Penis (tissue), 1 donor: ENCODE measurements around a stretch of chr2.

DNA sequence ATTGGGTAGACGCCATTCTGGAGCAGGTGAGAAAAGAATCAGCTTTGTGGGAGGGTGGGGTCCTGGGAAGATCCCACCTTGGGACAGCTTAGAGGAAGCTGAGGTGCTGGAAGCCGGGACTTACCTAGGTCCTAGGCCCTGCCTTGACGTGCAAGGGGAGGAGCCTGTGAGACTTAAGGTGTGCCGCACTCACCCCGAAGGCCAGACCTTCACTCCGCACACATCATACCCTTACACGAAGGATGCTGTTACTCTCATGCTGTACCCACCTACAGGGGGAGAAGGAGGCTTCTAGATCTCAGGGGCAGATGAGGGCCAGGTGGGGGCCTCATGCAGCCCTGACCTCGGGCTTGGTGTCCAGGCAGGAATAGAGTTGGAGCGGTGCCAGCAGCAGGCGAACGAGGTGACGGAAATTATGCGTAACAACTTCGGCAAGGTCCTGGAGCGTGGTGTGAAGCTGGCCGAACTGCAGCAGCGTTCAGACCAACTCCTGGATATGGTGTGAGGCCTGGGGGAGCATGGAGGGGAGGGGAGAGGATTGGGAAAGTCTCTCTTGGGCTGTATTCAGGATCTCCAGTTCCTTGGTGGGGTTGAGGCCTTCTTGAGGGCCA is 4.1 kb upstream of the RNF181 start:
- PRO-cap: no peak

- PRO-cap: no peak
These were observed 4.7 kb downstream of the SFTPB start for GRCh38 chr2:85663219-85663872.

DNA sequence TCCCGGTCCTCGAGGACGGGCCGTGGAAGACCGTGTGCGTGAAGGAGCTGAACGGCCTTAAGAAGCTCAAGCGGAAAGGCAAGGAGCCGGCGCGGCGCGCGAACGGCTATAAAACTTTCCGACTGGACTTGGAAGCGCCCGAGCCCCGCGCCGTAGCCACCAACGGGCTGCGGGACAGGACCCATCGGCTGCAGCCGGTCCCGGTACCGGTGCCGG is 317 bp downstream of the ATOH8 start:
- PRO-cap: no peak

DNA sequence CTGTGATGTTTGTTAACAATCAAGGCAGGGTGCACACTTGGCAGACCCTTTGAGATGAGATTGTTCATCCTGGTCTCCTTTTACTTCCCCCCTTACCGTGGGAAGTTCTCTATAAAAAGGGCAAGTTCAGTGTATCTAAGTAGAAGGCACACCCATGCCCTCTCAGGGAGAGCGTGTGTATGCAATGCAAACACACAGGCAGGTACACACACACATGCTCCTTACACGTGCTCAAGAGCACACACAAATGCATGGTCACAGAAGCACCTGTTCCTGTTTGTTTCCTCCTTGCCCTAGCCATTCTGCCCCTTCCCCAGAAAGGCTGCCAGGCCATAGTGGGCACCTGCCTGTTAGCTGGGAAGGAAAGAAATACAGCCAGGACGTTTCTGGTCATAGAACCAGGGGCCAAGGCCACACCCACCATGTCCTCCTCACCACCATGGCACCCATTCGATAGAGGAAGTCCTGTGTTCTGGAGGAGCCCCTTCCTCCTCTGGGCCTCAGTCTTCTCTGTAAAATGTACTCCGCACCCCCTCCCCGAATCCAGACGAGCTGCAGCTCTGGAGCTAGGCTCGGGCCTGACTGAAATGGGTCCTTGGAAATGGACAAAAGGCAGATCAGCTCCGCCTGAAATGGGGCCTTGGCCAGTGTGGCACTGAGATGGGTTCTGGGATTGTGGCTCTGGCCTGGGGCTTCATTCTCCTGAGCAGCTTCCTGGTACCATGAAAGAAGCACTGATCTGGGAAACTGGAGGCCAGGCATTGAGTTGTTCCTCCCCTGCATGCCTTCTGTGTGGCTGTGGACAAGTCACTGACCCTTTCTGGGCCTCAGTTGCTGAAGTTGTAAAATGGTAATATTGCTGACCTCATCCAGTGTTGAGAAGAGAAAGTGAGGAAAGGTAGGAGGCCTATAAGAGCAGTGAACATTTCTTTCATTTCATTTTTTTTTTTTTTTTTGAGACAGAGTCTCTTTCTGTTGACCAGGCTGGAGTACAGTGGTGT is 3.4 kb downstream of the ATOH8 start:
- PRO-cap: no peak

- PRO-cap: no peak
These were observed 61.4 kb downstream of the ST3GAL5 start for GRCh38 chr2:85827504-85827776.

GRCh38 chr2:85887430-85888198 is 1.2 kb downstream of the ST3GAL5 start:
- PRO-cap: no peak

DNA sequence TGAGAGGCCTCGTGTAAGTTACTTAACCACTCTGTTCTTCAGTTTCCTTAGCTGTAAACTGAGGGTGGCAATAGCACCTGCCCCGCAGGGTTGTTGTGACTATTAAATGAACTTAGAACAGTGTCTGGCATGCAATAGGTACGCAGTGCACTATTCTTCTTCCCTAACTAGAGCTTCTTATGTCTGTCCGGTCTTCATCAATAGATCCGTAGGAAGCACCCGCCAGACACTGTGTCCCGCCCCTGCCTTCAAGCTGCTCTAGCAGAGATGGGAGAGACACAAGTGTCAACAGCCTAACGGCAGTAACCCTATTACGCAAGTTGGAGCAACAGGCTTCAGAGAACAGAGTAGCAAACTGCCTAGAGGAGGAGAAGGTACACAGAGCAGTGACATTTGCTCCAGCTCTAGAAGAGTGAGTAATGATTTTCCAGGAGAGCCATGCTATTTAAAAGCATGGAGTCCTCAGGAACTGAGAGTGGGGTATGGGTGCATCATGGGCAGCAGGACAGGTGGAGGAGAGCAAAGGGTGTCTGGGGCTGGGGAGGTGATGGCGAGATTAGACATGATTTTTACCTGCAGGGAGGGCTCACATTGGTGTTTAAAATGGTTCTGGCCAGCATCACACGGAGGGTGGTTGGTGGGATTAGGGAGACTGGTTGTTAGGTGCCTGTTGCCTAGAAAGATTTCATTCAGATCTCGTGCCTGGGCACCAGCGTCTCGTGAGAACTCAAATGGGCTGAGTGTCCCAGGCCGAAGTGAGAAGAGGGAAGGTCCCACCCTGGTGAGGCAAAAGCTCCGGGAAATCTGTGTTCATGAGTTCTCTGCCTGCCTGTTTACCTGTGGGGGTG is 63.0 kb upstream of the ST3GAL5 start:
- PRO-cap: no peak

GRCh38 chr2:86192670-86193172 is 2.5 kb downstream of the IMMT start:
- PRO-cap: no peak

GRCh38 chr2:86194670-86195303 is 475 bp downstream of the IMMT start:
- PRO-cap: bidirectional peak, plus-strand start at chr2:86195164, minus-strand start at chr2:86195002

- PRO-cap: no peak
These were observed 915 bp downstream of the REEP1 start for GRCh38 chr2:86336175-86337246.

DNA sequence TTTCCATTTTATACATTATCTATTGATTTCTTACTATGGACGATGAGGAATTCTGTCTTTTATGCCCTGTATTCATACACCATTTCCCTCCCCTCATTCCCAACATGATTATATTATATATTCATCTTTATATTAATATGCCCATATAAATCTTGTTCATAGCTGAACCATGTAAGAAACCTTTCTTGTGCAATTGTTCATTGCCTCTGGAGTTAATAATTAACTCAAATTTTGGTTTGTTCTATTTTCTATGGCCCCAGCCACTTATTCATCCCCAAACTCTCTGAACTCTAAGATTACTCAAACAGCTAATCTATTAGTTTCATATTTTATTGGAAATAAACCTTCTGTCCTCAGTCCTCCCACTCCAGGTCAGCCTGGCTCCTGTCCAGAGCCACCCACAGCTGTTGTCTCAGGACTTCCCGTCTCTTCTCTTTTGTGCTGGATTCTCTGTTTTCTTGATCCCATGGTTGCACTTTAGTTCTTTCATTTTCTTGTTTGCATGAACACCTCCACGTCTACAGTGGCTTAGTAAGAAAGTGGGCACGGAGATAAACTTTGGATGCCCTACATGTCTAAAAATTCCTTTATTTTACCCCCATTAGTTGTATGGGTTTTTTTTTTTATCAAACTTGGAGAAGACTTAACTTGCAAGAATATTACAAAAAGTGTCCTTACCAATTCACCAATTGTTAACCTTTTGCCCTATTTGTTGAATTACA is 4.5 kb upstream of the RNF103 start:
- PRO-cap: no peak

DNA sequence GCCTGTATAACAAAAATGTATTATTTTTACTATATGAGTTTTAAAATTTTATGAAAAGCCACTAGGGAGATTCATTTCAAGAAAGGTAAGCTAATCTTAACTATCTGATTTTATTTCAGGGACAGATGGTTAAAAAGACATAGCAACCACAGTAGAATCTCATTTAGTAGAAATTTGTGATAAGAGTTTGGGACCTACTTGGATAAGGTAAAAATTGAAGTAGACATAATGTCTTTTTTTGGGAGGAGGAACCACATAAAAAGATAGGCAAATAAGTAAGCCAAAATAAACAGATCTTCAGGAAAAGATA is 30.2 kb upstream of the RMND5A start:
- PRO-cap: no peak

- PRO-cap: no peak
These were observed 4.6 kb downstream of the CD8A start for GRCh38 chr2:86785939-86786753.

DNA sequence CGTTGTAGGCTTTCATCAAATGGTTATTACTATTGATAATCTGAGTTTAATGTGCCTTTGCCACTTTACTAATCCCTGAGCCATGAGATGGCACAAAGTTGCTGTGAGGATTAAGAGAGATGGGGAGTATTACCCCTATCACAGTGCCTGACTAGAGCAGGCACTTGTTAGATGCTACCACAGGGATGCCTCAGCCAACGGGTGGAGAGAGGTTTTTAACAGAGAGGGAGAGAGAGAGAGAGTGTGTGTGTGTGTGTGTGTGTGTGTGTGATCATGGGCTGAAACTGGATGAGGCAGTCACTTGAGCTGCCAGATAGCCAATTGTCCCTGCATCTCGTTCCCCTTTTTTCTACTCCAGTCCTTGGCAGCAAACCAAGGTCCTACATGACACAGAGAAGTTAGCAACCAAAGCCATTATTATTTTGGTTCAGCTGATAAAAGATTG is 3.0 kb downstream of the CD8A start:
- PRO-cap: no peak

DNA sequence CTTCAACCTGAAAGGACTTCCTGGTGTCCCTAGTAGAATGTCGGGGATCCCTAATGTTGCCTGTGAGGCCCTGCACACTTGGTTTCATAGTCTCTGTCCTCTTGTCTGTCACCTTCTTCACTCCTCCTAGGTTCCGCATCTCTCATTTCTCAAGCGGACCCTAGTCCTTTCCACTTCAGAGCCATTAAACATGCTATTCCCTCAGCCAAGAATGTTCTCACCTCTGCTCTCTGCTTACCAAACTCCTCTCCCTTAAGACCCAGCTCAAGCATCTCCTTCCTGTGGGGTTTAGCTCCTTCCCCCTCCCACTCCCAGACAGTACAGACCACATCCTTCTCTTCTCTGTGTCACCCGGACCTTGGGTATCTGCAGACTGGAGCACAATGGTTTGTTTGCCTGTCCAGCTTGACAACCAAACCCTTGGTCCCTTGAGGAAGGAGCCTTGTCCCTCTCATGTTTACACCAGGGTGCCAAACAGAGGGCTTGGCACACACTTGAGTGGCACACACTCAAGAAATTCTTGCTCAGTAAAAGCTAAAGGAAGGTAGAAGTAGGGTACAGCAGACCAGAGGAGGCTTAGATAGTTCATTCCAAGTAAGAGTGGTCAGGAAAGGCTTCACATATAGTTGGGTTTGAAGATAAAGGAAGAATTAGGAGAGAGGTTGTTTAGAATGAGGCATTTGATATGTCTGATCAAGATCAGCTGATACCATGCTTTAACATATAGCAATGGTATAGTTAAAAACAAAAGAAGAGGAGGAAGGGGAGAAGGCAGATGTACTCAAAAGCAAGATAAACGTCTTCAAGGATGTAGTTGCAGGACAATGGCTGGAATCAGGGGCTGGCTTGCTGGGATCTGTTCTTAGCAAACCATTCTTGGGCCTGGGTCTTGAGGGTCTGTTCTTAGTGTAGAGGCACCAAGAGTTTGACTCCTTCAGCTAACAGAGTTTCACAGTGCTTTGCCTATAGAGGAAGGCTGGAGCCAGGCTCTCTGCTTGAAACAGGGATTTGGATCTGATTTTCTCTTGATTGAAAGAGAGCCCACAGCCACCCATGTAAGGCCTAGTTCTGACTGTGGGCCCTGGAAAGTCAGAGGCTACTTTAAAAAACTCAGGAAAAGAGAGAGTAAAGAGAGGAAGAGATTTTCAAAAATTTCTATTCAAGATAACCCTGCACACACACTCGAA is 4.4 kb upstream of the CD8A start:
- PRO-cap: no peak

DNA sequence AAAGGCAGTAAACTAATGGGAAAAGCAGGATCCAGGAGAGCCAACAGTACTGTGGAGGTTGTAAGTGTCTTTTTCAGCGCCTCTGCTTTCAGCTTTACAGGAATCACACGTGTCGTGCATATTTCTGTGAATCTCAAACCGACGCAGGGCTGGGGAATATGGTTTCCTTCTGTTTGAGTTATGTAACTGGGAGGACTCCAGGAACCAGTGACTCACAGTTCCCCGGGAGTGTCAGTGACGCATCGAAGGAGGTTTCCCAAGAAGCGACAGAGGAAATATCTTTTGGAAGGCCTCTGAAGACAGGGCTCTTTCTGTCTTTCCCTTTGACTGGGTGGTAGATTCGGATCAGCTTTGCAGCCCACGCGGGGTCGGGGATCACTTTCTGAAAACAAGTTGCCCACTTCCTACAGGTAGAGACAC is 24.4 kb downstream of the CD8B start:
- PRO-cap: no peak

DNA sequence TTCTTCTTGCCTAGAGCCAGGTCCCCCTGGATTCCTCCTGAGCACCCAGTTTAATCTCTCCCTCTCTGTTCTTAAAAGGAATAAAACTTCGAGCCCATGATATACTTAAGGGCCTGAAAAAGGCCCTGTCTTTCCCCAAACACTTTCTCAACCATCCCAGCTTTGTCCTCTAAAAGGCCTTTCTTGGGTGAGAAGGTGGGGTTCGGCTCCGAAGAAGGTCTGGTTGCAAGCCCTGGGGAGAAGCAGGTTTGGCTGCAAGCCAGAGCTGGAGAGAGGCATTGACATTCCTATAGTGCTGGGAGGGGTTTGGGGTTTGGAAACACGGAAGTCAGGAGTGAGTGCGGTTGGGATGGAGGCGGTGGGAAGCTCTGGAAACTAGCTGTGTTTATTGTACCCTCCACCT is 5.8 kb downstream of the CD8B start:
- PRO-cap: no peak

DNA sequence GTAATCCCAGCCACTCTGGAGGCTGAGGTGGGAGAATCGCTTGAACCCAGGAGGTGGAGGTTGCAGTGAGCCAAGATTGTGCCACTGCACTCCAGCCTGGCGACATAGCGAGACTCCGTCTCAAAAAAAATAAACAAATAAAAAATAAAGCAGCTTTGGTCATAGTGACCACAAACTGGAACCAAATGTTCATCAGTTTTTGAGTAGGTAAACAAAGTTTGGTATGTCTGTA is 114.9 kb upstream of the PLGLB1 start:
- PRO-cap: no peak

- PRO-cap: no peak
These were observed 304.8 kb upstream of the PLGLB2 start for GRCh38 chr2:87443122-87443470.

GRCh38 chr2:87469058-87470209 is 278.5 kb upstream of the PLGLB2 start:
- PRO-cap: bidirectional peak, plus-strand start at chr2:87469950, minus-strand start at chr2:87469674